Fibroblast of the aortic adventitia (primary cell): ENCODE data around the gene DKC1.

DNA sequence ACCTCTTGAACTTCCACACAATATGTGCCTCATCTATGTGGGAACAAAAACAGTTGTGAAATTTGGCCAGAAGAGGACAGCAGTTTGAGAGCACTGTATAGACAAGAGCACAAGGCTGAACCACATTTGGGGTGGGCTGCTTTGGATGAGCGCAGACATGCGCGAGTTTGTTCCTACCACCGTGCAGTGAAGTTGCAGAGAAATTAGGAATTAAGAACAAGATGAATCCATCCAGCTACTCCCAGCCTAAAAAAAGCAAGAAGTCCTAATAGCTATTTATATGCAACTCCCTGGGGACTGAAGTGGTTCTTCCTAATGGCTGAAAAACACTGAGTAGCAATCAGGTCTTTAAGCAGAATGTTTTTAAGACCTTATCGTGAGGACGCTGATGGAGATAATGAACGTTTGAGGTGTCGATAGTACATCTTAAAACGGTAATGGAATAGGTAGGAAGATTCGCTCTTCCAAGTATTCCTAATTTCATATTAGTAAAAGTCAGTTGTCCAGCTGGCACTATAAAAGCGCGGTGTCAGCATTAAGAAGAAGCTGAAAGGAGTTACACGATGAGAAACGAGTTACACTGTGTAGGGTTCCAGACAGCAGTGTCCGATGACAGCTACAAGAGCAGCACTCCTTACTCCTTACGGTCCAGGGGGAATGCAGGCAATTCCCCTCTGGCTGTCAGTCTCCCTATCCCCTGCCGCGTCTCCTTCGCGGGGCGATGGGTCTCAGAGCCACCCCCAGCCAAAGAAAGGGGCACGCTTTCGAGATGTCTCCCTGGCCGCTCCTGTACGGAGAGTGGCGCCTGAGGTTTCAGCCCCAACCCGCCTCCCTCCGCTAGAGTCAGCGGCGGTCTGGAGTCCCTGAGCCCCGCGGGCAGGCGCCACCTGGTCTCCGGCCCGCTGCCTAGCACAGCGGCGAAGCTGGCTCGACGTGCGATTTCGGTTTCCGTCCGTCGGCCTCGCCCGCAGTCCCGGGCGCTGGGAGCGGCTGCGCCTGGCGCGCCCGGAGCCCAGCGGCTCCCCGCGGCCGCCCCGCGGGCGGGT lies 691 bp downstream of the GAB3 start:
- CAGE, long polyA plus RNA = no peak

- CAGE, long polyA plus RNA = no peak
Measured at GRCh38 chrX:154762686-154763697, at the start of gene DKC1. Gene DKC1 (plus strand): TSS chrX:154762864.

DNA sequence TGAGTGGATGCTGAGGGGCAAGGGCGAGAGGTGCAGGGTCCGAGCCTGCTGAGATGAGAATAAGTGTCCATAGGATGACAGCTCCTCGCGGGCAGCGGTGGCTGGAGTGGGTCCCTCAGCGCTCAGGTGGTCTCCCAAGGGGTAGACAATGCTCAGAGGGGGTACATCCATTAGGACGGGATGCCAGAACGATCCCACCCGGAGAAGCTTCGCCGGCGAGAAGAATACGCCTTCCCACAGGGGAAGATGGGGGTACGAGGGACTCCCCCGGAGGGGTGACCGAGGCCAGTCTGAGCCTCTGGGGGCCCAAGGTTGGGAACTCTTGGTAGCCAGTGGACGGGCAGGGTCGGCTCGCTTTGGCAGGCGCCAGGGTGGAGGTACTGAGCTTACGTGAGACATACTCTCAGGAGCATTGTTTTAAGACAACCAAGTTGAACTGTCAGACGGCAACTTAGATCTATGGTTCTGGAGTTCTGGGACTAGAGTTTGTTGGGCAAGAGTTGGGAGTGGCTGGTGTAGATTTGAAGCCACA lies 15.8 kb downstream of the BRCC3 start:
- CAGE, long polyA plus RNA = no peak

DNA sequence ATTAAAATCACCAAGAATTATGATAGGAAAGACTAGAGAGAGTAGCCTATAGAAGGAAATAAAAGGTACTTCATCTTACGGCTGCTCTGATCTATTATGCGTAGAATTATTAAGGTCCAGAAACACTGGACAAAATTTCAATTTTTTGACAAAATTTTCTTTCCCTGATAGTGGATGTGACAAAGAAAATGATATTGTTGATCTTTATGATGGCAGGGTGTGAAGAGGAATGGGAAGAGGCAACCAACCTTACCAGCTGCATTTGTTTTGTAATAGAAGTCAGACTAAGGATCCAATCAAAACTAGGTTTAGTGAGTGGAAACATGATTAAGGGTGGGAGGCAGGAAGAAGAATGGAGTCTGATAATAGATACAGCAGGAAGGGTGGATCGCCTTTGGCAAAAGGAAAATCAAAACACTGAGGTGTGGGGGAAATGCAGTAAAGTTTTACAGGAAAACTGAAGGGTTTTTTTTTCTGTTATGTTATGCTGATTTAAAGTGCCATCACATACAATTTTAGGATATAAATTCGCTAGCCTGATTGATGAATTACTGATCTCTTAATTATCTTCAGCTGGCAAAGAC lies 3.5 kb downstream of the CLIC2 start:
- CAGE, long polyA plus RNA = no peak

DNA sequence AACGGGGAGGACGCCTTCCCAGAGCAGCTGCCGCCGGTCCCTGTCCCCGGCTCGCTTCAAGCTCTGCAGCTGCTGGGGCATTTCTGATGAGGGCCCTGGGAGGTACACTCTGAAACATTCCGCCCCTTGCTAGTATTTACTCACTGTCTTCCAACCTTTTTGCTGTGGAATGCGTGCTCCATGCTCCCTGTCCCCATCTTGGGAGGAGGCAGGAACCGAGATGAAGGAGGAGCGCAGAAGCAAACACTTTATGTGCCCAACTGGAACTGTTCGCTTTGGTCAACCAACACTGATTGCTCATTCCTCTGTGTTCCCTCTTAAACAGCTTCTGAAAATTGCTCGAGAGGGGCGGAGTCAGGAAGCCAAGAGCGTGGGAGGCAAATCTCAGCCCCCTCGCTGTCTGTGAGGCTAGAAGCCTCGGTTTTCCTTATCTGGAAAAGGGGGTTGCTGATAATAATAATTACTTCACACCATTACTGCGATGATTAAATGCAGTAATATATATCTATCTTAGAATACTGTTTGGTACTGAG lies 6.4 kb upstream of the VAMP7 start:
- CAGE, long polyA plus RNA = no peak